Daoy (cell line): ENCODE measurements around the genes OR10H2, CYP4F11 and MED26.

DNA sequence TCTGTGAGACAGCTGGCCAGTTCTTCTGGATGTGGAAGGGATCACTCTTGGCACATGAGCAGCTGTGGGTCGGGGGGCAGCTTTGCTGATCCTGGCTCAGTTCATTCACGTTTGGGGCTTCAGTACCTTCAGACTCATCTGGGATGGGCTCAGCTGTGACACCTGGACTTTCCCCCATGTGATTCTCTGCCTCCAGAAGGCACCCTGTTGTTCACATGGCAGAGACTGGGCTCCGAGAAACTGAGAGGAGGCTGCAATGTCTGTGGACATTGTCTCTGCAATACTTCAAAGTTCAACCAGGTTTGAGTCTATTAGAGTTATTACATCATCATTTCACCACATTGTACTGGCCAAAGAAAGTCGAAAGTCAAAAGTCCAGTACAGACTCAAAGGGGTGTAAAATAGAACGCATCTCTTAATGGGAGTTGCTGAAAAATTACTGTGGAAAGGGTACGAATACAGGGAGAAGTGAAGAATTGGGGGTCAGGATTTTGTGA is 8.0 kb downstream of the CYP4F12 start:
- RAMPAGE, long total RNA: no peak

- RAMPAGE, long total RNA: no peak
These were observed at the start of gene OR10H2 for GRCh38 chr19:15727815-15728081. Gene OR10H2, plus strand, starts transcription at chr19:15728024.

GRCh38 chr19:15869047-15869751 is 28.7 kb downstream of the CYP4F2 start:
- RAMPAGE, long total RNA: no peak

- RAMPAGE, long total RNA: no peak
These were observed at the start of gene CYP4F11 for GRCh38 chr19:15933816-15935340. Gene CYP4F11, minus strand, starts transcription at chr19:15934529.

DNA sequence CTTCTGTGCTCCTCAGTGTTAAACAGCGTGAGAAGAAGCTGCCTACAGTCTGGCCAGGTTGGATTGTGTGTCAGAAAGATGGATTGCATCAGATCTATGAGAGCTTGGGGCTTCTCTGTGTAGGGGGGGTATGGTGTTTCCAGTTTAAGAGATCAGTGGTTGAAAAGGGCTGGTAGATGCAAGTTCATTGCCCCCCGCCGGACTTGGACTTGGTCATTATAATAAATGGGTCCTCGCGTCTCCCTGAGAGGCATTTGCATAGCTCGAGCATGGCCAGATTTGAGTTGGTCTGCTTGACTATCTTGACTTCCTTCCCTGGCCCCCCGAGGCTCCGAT is 52.8 kb downstream of the OR10H4 start:
- RAMPAGE, long total RNA: no peak

DNA sequence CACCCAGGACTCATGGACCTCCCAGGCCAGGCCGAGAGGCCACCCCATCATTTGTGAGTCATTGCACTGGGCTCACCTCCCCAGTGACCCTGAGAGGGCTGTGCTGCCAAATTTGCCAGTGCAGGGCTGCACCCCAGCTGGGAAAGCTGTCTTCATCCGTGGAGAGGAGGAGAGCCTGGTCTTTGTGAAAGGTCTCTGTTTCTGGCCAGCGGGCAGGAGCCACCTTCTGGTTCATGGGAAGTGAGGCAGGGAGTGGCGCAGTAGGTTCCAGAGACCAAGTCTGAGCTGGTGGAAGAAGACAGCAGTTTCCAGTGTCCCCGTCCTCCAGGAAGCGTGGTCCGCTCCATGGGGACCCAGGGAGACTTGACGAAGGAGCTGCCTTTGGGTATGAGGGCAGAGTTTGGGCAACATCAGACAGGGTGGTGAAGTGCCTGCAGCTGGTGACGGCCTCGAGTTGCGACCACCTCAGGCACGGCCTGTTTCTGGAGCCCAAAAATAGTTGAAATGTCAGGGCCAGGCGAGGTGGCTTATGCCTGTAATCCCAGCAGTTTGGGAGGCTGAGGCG is 14.6 kb downstream of the RAB8A start:
- RAMPAGE, long total RNA: no peak

GRCh38 chr19:16133324-16134138 is 10.0 kb upstream of the HSH2D start:
- RAMPAGE, long total RNA: no peak

- RAMPAGE, long total RNA: no peak
These were observed 17.6 kb downstream of the KLF2 start for GRCh38 chr19:16341870-16343061.

DNA sequence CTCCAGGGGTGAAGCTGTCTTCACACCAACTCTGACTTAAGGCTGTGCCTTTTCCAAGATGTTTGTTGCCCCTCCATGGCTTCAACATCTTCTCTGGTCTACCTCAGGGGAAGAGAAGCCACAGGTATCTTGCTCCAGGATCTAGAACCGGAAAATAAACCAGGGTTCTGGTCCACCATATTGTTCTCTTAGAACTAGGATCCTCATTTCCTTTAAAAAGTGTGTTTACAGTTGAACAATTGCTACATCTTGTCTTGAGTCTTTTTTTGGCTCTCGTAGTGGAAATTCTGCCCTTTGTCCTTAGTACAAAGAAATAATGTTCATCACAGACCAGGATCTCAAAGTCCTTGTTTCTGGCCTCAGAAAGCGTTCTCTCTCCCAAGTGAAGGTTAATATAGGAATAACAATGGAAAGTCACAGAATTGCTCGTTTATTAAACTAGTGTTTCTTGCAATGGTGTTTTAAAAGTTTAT is 20.8 kb downstream of the KLF2 start:
- RAMPAGE, long total RNA: no peak

- RAMPAGE, long total RNA: no peak
These were observed 44.7 kb downstream of the KLF2 start for GRCh38 chr19:16368817-16370314.

DNA sequence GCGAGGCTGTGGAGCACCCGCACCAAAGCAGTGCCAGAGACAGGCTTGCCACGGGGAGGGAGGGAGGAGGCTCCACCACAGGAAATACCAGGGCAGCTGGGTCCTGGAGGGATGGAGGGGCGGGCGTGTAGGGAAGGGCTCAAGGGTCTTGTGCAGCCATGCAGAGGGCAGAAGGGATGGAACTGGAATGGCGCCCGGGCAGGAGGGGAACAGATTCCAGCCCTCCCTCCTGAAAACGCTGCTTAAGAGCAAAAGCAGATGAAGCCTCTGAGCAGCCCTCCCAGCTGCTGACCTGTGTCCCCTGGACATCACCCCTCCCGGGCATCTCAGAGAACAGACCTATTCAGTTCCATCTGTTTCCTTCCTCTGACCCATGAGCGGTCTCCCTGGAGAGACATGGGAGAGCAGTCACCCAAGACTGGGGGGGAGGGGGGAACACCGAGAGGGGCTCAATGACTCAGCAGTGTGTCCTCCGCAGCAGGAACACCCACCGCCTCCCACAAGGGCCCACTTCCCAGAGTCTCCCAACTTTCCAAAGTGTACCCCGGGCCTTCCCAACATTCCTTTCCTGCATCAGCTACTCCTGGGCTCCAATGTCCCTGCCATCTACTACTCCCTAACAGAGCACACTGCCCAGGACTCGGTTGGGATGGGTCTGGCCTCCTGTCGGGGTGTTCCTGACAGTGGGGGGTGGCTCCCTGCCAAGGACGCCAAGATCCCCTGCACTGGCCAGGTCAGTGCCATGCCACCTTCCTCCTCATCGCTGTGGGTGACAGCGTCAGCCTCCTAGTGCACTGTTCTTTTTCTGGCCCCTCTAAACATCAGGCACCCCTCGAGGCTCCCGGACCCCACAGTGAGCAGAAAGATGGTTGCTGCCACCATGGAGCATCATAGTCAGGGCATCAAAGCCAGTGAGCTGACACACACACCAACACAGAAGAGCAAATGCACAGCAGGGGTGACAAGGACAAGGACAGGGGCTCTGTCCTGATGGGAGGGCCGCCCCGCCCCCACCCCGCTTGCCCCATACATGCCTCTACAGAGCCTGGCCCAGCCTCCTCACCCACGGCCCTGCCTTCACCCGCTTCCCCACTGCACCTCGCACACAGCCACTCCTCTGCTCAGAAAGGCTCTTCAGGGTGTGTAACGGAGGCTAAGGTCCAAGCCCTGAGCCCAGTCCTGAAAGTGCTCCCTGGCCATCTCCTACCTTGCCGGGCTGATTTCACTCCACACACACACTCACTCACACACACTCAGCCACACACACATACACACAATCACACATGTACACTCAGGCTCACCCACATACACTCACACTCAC is 13.9 kb downstream of the EPS15L1 start:
- RAMPAGE, long total RNA: no peak

DNA sequence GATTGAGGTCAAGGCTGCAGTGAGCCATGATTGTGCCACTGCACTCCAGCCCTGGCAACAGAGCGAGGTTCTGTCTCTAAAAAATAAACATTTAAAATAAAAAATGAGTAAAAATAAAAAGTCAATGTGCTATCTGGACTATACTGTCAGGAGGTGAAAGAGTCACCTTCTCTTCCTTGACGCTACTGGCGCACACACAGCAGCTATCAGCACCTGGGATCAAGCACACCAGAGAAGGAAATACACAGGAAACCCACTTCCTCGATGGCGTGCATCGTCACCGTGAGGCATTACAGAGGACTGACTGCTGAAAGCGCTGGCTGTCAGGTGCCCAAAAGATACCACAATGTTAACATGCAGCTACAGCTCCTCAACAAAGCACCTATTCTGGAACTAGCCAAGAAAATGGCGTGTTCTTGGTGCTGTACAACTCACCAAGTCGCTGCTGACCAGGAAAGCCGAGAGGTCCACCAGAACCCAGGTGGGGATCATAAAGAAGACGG is 6.1 kb downstream of the SLC35E1 start:
- RAMPAGE, long total RNA: no peak

GRCh38 chr19:16581988-16582680 is 9.9 kb upstream of the SLC35E1 start:
- RAMPAGE, long total RNA: no peak

GRCh38 chr19:16590019-16590464 is 17.8 kb upstream of the SLC35E1 start:
- RAMPAGE, long total RNA: no peak

DNA sequence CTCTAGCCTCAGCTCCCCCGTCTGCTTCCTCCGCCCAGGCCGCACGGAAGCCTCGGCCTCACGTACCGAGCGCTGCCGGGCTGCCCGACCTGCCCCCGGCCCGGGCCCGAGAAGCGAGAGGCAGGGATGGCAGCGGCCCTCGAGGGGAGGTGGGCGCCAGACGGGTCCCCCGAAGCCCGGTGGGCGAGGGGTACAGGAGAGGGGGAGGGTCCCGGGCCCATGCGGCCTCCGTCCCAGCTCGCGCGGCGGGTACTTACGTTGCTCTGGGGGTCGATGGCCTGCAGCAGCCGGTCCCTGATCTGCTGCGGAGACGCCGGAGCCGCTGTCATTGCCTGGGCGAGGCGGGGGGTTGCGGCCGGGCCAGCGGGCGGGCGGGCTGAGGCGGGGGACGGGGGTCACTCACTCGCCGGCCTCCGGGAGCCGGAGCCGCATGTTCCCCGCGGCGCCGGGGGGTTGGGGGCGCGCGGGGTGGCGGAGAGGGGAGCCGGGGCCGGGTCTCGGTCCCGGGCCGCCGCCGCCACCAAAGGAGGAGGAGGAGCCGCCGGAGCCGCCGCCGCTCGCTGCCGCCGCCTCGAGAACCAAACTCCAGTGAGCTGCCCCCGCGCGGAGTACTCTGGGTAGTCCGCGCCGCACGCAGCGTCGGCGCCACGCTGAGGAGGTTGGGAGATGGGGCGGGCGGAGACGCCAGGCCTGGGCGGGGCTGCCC is at the start of gene MED26:
Gene MED26 (minus strand): TSS at position 590 of the 706 bp plus-strand sequence.
- RAMPAGE, long total RNA: no peak

- RAMPAGE, long total RNA: no peak
These were observed 2.5 kb upstream of the F2RL3 start for GRCh38 chr19:16886109-16886926.

- RAMPAGE, long total RNA: no peak
These were observed 626 bp downstream of the CPAMD8 start for GRCh38 chr19:17025934-17026434.

DNA sequence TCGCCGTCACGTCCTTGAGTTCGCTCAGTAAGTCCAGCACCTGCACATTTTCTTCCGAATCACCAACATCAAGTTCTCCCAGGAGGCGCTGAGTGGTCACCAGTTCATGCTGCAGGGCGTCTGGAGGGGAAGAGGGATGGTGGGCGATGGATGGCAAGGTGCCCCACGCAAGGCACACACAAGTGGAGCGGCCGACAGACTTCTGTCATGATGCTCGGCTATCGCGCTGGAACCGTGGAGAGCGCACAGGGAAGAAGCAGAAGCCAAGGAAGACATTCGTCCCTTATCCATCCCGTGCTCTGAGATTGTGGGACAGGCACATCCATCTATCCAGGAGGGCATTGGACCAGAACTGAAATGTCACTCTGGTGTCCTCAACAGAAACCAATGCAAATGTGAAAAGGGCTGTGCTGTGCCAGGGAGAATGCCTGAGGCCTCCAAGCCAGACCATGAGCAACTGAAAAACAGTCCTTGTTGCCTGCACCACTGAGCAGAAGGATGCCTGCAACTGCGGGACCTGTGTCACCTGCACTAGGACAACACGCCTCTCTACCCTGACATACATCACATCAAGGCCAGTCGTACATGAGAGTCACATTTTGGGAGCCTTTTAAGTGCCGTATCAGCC is 22.3 kb downstream of the HAUS8 start:
- RAMPAGE, long total RNA: no peak

- RAMPAGE, long total RNA: no peak
These were observed 22.0 kb downstream of the MYO9B start for GRCh38 chr19:17097477-17098123.

- RAMPAGE, long total RNA: no peak
These were observed 62.9 kb downstream of the MYO9B start for GRCh38 chr19:17138536-17138846.